ENCODE measurements around a stretch of chr5.

GRCh38 chr5:1594121-1595089, 70.6 kb upstream of the LPCAT1 start:
- RRBS = 7% methylated on average over 8 of the region's 102 CpGs

DNA sequence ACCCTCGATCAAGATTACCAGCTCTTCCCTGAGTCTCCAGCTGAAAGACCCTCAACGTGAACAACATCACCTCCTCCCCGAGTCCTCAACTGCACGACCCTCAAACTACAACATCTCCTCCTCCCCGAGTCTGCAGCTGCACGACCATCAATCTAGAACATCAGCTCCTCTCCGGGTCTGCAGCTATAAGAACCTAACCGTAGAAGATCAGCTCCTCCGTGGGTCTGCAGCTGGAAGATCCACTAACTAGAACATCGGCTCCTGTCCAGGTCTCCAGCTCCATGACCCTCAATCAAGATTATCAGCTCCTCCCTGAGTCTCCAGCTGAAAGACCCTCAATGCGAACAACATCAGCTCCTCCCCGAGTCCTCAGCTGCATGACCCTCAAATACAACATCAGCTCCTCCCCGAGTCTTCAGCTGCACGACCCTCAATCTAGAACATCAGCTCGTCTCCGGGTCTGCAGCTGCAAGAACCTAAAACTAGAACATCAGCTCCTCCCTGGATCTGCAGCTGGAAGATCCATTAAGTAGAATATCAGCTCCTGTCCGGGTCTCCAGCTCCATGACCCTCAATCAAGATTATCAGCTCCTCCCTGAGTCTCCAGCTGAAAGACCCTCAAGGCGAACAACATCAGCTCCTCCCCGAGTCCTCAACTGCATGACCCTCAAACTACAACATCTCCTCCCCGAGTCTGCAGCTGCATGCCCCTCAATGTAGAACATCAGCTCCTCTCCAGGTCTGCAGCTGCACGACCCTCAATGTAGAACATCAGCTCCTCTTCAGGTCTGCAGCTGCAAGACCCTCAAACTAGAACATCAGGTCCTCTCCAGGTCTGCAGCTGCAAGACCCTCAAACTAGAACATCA, 100.5 kb upstream of the LPCAT1 start:
- RRBS = no CpG with 5 or more reads among the region's 21 CpGs

GRCh38 chr5:2007766-2008788, 125.4 kb upstream of the IRX4 start:
- RRBS = 23% methylated on average over 14 of the region's 43 CpGs

DNA sequence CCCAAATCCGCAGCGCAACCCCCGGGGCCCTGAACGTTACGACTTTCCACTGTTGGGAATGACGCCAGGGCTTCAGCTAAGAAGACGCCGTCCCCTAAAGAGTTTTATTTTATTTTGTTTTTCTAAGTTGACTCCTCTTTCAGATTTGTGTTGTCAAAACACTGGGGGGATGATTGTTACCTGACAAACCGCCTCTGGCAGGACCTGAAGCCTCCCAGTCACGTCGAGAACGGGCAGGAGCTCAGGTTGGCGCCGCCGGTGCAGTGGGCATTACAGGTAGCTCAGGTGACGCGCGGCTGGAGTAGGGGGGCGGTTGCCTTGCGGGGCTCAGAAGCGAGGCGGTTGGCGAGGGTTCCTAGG, 982 bp upstream of the IRX2 start:
- RRBS = 2% methylated on average over 3 of the region's 23 CpGs

- RRBS = no CpG with 5 or more reads among the region's 10 CpGs
Observed at GRCh38 chr5:3853434-3853840, 257.8 kb downstream of the IRX1 start.

DNA sequence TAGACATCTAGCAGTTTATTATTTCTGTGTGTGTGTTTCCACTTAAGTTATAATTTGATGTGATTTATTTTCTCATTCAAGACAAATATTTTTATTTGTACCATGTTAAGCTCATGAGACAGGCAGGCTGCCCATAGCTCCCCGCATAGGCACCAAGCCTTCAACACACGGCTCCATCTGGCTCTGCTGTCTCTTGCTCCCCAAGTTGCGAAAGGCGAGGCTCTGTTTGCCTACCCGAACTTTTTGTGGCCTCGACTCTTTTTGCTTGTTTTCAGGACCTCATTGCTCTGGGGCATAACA, 239.0 kb upstream of the ADAMTS16 start:
- RRBS = no CpG with 5 or more reads among the region's 6 CpGs

DNA sequence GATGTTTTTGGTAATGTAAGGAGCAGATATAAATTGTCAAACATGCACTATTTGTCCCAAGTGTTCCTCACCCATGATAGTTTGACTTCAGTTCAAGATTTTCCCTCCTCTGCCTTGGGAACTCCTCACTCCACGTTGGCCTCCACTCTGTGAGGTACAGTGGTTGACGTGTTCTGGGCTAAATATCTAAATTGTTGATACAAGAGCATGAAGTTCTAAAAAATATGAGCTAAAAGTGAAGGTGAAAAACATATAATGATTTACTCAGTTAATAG, 15.7 kb upstream of the ADAMTS16 start:
- RRBS = no CpG with 5 or more reads among the region's 2 CpGs

DNA sequence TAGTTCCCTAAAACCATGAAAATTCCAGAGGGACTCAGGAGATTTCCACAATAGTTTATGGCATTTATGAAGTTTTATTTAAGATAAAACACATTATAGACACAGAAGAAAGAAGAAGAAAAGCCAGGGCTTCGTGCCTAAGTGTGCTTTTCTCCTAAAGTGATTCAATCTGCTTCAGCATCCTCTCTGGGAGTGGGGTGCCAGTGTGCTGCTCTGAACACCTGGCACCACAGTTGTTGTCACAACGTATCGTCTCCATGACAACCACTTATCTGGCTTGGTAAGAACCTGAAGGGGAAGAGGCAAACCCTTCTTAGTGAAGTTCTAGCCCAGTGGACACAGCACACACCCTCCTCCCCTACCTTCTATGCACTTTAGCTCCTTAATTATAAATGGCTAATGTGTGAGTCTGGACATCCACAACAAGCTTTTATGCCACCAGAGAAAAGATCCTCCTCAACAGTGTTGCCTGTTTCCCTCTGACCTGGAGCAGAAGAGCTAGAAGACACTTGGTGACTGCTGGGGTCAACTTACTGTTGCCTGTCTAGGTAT, 2.0 kb downstream of the ADAMTS16 start:
- RRBS = no CpG with 5 or more reads among the region's 3 CpGs

GRCh38 chr5:5463071-5463686, 40.7 kb downstream of the ICE1 start:
- RRBS = no CpG with 5 or more reads among the region's 8 CpGs

GRCh38 chr5:5481276-5481776, 58.8 kb downstream of the ICE1 start:
- RRBS = no CpG with 5 or more reads among the region's 5 CpGs

GRCh38 chr5:5638146-5638542, 215.7 kb downstream of the ICE1 start:
- RRBS = no CpG with 5 or more reads among the region's 4 CpGs

DNA sequence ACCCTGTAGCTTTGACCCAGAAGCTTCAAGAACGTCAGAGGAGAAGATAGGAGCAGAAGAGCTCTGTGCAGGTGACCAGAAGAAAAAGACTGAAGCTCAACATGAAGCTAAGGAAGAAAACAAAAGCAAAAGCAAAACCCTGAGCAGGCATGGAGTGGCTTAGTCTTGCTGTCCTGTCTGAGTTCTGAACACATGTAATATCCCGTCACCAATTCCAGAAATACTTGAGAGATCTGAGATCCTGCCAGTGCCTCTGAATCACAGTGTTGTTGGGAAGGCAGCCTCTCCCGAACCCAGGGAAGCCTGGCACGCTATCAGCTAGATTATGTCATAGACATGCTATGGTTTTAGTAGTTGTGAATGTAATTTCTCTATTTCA, 235.7 kb downstream of the ICE1 start:
- RRBS = no CpG with 5 or more reads among the region's 4 CpGs

GRCh38 chr5:6540394-6540956, 91.8 kb downstream of the UBE2QL1 start:
- RRBS = no CpG with 5 or more reads among the region's 4 CpGs

DNA sequence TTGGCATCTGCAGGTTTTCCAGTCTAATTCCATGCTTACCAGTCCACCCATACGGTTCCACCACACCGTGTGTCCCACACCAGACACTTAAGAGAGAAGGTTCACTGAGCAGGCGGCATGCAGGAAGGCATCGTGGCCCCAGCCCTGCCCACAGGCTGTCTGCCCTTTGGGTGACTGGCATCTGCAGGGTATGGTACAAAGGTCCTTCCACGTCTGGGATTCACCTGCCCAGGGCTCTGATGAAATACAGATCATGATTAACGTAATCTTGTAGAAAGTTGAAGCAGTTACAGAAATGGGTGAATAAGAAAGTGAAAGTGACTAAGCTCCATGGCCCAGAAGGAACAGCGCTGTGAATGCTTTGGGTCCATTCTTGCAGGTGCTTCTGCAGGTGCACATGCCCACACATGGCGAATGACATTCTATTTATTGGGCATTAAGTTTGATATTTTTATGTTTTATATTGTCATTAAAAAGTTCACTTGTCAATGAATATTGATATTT, 27.1 kb downstream of the SRD5A1 start:
- RRBS = no CpG with 5 or more reads among the region's 8 CpGs

- RRBS = 2% methylated on average over 29 of the region's 44 CpGs
Observed at GRCh38 chr5:6712831-6713122, 455 bp upstream of the TENT4A start.

DNA sequence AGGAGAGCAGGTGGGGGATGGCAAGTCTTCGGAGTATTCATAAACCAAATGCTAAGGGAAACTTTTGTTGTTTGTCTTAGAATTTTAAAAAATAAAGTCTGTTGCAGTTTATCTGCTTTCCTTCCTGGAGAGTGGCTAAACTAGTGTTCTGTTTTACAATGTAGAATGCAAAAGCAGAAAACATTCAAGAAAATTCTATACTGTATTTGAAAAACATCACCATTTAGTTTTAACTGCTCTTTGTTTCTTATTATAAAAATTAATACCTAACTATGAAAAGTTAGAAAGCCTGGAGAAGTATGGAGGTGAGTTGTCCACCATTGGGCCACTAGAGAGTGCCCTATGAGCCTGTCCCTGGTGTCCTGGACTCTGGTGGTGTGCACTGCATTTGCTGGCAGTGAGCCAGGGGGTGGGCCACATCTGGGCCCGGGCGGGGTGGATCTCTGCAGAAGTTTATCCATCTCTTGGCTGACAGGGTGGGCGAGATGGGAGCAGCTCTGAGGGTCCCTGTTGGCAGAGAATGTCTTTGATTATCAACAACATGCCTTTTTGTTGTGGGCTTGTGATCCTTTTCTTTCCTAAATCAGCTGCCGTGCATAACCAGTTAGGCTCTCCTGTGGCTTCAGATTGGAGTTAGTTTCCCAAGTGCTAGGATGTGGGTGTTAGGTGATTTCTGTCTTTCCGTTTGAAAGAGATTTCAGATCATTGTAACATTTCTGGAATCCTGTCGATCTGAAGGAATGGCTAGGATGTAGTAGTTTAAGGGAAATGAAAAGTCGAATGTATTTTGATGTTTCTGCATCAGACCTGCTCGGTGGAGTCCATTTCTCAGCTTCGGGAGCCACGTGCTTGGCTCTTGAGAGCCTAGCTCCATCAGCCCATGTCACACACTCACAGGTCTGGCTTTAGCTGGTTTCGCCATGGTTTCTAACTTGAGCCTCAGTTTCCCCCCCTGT, 8.3 kb downstream of the TENT4A start:
- RRBS = no CpG with 5 or more reads among the region's 12 CpGs

GRCh38 chr5:6730429-6730648, 17.1 kb downstream of the TENT4A start:
- RRBS = no CpG with 5 or more reads among the region's 5 CpGs

- RRBS = 88% methylated on average over 1 of the region's 11 CpGs
Observed at GRCh38 chr5:6753725-6754250, 40.6 kb downstream of the TENT4A start.

DNA sequence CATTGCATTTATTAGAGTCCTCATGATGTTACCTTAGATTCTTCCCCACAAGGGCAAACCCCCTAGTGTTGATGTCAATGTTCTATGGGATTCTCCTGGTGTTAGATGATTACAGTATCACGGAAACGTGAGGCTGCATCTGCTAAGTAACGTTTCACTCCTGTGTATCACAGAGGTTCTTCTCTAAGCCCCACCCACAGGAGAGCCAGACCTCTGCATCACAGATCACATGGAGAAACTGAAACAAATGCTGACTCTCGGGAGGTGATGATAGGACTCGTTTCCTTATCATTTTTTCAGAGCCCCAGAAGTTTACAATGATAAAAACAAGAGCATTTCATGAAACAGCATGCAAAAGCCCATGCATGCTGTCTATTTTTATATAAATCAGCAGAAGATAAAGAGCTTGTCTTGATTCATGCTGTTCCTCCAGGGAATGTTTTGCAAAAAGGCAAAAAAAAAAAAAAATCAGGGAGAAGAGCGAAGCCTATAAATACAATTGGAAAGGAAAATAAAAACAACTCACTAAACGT, 114.6 kb downstream of the TENT4A start:
- RRBS = no CpG with 5 or more reads among the region's 7 CpGs

- RRBS = no CpG with 5 or more reads among the region's 13 CpGs
Observed at GRCh38 chr5:7170885-7171252, 225.1 kb upstream of the ADCY2 start.

Measured in foreskin fibroblast (primary cell).